Diencephalon (tissue), 2 donors: ENCODE results near the gene NCOR2.

DNA sequence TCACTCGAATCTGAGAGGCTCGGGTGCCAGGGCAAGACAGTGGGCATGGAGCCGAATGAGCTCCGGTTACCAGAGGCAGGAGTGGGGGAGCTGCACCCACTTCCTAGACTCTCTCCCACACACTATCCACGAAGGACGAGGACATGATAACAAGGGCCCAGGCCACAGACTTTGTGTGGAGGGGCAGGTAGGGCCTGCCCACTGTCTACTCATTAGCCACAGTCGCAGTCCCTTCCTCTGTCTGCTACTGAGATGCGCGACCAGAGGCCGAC is 69.3 kb downstream of the RFLNA start:
- RAMPAGE, long total RNA = no peak

DNA sequence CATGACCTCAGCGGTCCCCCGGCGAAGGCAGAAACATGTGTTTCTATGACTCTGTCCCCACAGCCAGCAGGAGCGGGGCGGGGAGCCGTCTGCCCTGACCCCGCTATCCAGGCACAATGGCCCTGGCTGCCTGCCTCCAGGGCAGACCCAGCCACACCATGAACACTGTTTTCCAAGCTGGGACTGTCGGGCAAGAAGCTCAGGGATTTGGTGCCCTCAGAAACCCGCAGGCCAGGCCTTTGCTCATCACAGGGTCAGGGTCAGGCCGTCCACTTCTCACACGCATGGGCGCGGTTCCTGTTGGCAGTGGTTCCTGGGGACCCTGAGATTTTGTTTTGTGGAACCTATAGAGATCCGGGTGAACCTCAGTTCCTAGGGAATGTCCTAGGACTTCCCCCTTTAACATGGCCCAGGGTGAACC is 75.1 kb downstream of the RFLNA start:
- RAMPAGE, long total RNA = no peak

- RAMPAGE, long total RNA = no peak
These were observed 83.2 kb downstream of the RFLNA start for GRCh38 chr12:124378052-124378516.

GRCh38 chr12:124388450-124389186 is 93.7 kb downstream of the RFLNA start:
- RAMPAGE, long total RNA = no peak

DNA sequence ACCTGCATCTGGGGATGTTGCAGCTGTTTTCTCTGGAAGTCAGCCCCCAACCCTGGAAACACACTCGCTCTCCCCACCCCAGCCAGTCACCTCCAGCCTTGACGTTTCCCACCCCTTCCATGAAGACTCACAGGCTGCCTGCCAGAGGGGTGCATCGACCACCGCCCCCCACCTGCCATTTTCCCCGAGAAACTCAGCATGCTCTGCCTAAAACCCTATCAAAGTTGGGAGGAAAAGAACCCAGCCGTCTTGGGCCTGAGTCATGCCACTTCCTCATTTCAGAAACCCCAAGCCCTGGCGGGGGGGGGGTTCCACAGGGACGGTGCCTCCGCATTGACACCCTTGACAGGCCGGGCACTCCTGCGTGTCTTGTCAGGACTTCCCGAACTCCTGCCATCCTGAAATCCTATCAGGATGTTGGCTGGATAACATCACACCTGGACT is 96.3 kb downstream of the RFLNA start:
- RAMPAGE, long total RNA = no peak

DNA sequence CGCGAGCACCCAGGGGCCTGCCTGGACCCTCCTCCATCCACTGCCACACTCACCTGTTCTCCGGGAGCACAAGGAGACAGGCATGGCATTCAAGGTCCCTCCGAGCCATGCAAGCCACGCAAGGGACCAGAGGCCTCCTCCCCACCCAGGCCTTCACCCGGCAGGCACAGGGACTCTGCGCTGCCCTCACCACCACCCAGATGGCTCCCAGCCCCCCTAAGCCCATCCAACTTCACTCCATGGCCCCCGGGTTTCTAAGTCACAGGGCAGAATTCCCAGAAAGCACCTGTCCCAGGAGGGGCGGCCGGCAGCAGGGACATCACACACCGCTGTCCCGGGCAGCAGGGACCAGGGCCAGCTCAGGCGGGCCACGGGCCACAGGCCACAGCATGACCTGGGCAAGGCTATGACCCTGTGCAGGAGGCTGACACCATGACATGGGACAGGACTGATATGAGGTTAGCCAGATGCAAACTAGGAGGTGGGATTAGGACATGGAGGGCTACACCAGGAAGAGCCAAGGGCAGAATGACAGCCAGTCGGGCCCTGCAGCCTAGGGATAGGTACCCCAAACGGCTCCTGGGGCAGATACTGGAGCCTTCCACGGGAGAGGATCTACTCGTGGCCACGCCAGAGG is 71.8 kb downstream of the NCOR2 start:
- RAMPAGE, long total RNA = no peak

- RAMPAGE, long total RNA = no peak
These were observed 59.7 kb downstream of the NCOR2 start for GRCh38 chr12:124507619-124508226.

- RAMPAGE, long total RNA = no peak
These were observed 10.2 kb downstream of the NCOR2 start for GRCh38 chr12:124557117-124557738.

DNA sequence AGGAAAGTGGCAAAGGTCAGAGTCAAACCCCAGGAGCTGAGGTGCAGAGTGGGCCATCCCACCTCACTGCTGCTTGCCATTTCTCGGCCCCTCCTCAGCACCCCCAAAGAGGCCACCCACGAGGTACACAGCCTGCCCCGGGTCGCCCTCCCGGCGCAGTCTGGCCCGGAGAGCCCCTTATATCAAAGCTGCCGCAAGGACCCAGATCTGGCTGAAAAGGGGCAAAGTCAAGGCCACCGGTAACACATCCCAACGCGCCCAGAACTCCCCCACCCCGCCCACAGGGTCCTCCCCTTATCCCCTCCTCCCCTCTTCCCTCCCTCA is 1.6 kb downstream of the NCOR2 start:
- RAMPAGE, long total RNA = no peak

DNA sequence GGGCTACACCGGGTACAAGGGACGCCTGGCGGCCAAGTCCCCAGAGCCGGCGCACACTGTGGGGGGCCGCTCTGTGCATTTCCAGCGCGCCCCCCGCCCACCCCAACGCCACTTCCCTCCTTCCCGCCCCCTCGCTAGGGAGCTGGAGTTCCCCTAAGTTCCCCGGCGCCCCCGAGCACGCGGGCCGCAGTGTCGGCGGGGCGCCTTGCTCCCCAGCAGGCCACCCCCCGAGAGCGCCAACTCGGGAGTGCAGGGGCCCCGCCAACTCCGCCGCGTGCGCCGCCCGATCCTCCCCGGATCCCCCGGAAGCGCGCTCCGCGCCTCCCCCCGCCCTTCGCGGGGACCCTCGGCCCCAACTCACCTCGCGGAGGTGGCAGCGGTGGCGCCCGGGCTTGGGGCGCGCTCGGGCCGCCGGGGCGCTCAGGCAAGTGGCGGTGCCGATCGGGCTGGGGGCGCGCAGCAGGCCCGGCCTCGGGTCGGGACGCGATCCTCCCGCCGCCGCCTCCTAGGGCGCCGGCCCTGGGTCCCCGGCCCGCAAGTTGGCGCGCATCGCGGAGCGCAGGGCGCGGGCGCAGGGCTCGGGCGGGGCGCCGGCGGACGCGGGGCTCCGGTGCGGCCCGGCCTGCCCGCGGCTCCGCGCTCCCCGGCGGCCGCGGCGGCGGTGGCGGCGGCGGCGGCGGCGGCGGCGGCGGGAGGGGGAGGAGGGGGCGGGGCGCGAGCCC is at the start of gene NCOR2:
NCOR2 (minus strand) TSS at position 666 of the 722 bp plus-strand sequence.
- RAMPAGE, long total RNA = no peak

GRCh38 chr12:124592439-124593147 is 25.2 kb upstream of the NCOR2 start:
- RAMPAGE, long total RNA = no peak

DNA sequence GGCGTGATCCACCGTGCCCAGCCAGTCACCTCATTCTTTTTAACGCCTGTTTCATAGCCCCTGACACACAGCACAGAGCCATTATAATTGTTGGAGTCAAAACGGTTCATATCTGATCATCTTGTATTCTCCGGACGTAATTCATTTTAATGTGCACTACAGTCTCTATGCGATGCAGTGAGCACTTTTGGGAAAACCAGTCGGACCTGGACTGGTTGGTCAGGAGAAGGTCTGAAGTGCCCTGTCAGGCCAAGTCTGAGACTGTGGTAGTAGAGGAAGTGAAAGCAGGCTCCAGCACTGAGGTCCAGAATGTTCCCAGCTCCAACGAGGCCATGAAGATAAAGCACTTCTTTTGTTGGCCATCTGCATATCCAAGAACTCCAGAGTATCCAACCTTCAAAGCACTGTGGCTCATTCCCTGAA is 117.1 kb upstream of the NCOR2 start:
- RAMPAGE, long total RNA = no peak

DNA sequence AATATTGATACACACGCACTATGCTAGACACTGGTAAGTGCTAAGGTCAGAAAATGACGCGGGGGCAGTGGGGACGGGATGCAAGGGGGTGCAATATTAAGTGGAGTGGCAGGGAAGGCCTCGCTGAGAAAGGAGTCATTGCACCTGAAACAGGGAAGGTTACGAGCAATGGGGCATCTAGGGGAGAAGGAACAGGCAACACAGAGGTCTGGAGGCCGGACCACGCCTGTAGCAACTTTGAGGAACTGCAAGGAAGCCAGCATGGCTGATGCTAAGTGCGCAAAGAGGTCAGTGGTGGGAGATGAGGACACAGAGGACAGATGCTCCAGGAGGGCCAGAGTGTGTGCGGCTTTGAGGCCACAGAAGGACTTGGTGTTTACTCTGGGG is 143.9 kb downstream of the SCARB1 start:
- RAMPAGE, long total RNA = no peak

DNA sequence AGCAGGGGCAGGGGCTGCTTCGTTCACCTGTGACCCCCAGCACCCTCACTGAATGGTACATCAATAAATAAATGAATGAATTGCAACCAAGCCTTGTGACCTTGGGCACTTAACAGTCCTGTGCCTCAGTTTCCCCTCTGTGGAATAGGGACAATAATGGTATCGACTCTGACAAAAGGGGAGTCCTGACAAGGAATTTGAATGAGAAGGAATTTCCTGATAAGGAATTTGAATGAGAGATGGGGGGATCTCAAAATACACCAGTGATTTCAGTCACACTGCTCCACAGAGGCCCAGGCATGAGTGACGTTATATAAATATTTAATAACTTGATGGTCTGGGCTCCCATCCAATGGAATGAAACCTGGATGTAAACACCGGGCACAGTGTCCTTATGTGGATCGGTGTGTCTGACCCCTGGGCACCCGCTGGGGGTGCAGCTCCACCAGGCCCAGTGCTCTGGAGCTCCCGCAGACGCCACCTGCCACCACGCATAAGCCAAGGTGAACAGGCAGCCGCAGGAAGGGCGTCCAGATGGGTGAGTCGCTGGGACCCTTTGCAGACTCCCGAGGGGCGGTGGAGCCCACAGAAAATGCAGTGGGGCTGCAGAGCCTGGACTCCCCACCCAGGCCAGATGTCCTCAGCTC is 121.7 kb downstream of the SCARB1 start:
- RAMPAGE, long total RNA = no peak

- RAMPAGE, long total RNA = no peak
These were observed 89.7 kb downstream of the SCARB1 start for GRCh38 chr12:124773845-124774552.

DNA sequence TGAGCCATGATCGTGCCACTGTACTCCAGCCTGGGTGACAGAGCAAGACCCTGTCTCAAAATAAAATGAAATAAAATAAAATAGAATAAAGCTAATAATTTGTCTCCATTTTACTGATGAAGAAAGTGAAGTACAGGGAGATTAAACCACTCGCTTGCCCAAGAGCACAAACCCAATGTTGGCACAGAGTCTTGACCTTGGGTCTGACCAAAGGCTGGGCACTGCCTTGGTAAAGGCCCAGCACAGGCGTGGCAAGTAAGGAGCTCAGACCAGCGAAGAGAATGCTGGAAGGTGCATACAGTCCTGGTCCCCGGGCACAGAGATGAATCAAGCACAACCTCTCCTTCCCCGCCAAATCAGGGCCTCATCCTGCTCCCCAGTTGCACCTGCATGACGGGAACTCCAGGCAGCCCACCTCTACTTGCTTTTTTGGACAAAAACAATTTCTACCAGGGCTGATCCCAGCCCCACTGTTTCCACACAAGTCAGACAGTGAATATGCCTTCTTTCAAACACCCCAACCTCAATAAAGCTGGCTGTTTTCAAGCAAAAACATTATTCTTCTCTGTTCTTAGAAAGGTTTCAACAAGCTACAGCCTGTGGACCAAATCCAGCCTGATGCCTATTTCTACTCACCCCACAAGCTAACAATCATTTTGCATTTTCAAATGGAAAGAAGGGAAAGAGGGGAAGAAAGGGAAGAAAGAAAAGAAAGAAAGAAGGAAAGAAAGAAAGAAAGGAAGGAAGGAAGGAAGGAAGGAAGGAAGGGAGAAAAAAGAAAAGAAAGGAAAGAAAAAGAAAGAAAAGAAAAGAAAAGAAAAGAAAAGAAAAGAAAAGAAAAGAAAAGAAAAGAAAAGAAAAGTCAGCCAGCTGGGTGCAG is 26.7 kb downstream of the SCARB1 start:
- RAMPAGE, long total RNA = no peak

DNA sequence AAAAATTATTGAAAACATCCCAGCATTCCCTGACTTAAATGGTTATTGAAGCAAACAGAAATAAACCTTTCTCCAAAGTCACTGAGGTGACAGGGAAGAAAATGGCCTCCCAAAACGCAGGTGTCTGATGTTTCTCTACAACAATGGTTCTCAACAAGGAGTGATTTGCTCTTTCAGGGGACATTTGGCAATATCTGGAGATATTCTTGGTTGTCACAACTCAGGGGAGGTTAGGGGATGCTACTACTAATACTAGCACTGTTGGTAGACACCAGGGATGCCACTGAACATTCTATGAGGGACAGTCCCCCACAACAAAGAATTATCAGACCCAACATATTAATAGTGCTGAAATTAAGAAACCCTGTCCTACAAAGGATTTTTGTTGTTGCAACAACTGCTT is 2.3 kb upstream of the UBC start:
- RAMPAGE, long total RNA = no peak

GRCh38 chr12:124918223-124918804 is 3.9 kb upstream of the UBC start:
- RAMPAGE, long total RNA = no peak

DNA sequence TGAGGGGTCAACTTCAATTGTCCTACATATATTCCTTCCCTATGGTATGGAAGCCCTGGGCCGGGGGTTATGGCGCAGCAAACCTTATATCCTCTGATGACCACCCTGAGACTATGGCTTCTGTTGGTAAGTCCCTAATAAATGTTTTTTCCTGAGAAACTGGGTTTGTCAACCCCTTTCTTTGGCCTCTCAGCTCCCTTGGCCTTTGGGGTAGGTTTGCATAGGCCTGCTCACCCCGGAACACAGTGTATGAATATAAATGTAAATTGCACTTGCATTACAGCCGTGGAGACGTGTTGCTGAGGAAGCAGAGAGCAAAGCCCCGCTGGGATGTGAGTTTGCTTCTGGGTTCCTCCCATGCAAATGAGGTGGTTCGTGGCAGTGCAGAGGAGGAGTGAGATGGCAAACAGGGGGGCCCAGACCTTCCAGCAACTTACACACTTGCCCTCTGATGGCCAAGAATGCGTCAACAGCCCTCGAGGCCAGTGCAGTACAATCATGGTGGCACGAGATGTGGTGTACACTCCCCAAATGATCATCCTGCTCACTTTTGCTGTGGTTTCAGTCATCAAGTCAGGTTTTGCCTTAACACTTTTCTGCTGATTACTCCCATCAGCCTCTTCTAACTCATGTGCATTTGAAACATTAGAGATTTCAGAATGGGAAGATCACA is 6.6 kb upstream of the UBC start:
- RAMPAGE, long total RNA = no peak

DNA sequence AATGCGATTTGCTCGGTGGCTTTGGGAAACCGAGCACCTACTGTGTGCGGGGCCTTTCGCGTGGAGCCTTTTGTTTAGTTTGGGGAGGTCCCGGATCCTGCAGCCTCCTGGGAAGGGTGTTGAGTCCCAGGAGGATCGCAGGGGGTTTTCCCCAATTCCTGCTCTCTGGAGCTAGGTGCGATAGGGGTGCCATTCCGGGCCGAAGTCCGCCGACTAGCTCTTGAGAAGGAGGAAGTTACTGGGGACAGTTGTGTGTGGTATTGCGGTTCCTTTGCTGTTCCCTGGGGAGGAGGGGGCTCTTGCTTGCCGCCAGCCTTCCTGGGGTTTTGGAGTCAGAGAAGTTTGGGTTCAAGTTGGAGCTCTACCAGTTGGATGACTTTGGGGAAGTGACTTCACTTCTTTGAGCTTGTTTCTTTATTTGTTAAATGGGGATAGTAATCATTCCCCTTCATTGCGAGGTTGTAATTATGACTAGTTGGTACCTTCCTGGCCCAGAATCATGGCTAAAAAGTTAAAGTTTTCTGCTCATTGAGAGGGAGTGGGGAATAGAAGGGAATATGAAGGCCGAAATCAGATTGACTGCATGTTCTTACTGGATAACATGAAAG is 1.2 kb downstream of the BRI3BP start:
- RAMPAGE, long total RNA = no peak